Cardiac fibroblast (primary cell): ENCODE measurements around the gene SRSF5.

- RRBS = 2% methylated on average over 6 of the region's 36 CpGs
These were observed at the start of gene SRSF5 for GRCh38 chr14:69766765-69767252. SRSF5 (plus strand) TSS chr14:69767142.

GRCh38 chr14:69778288-69778884 is 11.4 kb downstream of the SRSF5 start:
- RRBS = no CpG with 5 or more reads among the region's 5 CpGs

DNA sequence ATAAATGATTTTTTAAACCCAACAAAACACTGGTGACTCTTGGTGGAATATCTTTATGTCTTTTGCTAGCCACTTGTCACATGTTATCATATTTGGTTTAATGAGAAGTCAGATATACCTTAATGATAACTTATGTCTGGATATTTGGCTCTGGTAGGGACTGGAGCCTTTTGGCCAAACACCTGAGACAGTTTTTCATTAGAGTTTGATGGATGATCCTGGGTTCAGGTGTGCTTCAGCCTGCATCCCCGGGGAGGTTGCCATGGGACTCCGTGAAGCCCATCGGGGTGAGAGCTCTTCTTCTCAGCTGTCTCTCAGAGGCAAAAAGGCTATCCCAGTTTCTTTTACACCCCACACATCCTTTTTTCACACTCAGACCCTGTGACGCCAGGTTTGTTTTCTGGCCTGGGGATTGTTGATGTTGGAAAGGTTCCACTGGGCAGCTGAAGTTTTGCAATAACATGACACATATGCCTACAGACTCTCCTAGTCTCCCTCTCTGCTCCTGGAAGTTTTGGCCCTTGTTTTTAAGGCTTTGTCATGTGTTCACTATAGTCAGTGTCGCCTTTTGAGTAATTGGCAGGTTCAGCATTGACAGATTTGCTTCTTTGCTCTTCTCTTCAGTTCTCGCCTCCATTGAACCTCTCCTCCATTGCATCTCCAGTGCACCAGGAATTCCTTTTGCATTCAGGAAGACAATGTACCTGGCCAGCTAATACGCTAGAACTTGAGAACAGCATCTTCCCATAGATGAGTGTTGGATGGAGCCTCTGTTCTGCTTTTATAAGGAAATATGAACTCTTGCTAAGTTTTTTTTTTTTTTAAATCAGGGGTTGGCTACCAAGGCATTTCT is 118.6 kb downstream of the SMOC1 start:
- RRBS = no CpG with 5 or more reads among the region's 7 CpGs

DNA sequence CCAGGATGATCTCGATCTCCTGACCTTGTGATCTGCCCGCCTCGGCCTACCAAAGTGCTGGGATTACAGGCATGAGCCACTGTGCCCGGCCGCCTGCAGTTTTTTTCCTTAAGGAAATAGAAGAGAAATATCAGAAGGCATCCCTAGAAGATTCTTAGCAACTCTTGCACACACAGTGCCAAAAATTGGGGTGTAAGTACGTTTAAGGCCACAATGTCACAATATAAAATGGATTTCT is 63.4 kb upstream of the SLC8A3 start:
- RRBS = no CpG with 5 or more reads among the region's 6 CpGs

DNA sequence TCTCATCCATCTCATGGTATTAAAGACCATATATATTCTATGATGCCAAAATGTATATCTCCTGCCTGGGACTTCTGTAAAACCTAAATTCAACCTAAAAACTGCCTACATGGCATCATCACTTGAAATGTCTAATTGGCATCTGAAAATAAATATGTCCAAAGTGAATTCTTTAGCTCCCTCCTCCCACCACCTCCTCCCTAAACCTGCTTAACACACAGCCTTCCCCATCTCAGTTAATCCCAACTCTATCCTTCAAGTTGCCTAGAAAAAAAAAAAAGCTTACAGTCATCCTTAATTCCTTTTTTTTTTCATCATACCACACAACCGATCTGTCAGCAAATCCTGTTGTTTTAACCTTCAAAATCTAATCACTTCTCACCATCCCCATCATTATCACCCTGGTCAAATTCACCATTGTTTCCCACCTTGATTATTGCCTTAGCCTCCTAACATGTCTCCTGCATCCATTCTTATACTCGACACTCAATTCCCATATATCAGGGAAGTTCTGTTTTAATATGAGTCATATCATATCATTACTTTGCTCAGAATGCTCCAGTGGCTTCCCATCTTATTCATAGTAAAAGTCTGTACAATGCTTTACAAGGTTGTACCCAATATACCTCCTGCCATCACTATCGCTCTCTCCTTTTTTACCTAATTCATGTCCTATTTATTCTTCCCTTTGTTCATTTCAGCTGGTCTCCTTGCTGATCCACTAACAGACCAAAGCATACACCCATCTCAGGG is 24.4 kb upstream of the ADAM20 start:
- RRBS = no CpG with 5 or more reads among the region's 3 CpGs

DNA sequence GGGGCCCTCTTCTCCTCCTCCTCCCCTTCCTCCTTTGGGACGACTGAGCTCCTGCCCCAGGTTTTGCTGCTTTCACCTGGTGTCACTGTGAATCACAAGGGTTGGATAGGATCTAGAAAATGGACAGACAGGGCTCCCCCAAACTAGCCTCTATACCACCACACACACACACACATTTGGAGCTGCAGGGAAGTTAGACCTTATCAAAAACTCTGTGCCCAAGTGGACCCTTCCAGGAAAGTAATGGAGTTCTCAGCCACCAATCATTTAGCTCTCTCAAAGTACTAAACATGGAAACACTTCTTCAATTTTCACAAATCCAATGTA is 71.0 kb downstream of the MAP3K9 start:
- RRBS = no CpG with 5 or more reads among the region's 1 CpG

GRCh38 chr14:70821538-70822468 is 12.5 kb upstream of the MAP3K9 start:
- RRBS = 1% methylated on average over 16 of the region's 74 CpGs

DNA sequence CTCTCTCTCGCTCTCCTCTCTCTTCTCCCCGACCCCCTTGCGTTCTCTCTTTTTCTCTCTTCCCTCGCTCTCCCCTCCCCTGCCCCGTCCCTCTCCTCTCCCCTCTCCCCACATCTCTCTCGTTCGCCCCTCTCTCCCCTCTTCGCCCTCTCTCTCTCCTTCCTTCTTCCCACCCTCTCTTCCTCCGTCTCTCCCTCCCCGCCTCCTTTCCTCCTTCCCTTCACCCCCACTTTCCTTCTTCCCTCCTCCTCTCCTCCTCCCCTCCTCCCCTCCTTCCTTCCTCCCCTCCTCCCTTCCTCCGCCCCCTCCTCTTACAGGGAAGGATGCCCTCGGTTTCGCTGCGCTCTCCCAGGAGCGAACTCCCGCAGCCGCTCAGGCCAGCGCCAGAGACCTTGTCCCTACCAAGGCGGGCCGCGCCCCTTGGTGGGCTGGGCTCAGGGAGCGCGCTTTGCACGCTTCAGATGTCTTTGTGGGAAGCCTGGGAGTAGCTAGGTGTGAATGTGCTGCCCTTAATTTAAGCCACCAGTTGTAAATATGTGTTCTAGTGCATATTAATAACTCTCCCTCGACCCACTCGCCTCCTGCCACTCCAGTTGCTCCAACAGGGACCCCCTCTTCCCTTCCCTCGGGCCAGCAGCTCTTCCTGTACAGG is 13.3 kb upstream of the MAP3K9 start:
- RRBS = no CpG with 5 or more reads among the region's 27 CpGs

GRCh38 chr14:70908122-70909306 is 1.3 kb downstream of the PCNX1 start:
- RRBS = under 1% methylated on average over 33 of the region's 77 CpGs

DNA sequence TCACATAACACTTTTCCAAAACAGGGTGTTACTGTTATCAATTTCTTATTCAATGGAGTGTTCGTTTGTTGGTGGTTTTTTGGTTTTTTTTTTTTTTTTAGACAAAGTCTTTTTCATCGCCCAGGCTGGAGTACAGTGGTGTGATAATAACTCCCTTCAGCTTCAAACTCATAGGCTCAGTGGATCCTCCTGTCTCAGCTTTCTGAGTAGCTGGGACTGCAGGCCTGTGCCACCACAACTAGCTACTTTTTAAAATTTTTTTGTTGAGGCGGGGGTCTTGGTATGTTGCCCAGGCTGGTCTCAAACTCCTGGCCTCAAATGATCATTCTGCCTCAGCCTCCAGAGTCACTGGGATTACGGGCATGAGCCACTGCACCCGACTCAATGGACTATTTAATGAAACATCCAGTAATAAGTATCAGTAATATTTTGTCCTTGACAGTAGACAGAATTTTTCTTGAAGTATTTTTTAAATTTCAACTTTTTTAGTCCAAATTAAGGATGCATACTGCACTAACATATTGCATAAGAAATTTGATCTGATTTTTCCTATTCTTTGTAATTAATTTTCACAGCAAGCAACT is 11.6 kb downstream of the PCNX1 start:
- RRBS = no CpG with 5 or more reads among the region's 5 CpGs

DNA sequence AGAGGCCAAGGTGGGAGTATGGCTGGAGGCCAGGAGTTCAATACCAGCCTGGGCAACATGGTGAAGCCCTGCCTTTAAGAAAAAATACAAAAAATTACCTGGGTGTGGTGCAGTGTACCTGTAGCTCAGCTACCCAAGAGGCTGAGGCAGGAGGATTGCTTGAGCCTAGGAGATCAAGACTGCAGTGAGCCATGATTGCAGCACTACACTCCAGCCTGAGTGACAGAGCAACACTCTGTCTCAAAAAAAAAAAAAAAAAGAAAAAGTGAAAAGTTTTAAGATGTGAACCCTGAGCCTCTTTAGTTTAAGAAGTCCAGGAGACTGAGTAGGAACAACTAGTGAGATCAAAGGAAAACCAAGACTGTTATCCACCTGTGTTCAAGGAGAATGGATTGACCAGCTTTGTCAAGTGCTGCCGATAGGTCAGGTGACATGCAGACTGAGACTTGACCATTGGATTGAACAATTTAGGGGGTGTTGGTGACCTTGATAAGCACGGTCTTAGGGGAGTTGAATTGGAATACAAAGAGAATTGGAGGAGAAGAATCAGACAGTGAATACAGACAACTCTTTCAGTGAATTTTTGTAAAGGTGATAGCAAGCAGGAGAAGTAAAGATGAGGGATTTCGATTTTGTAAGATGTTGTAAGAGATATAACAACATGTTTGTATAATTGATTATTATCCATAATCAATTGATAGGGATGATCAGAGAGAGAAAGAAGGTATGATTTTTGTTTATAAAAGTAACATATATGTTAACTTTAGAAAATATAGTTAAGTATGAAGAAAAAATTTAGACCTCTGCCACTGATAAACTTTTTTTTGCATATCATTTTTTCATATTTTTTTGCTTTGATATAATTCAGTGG is 66.0 kb downstream of the PCNX1 start:
- RRBS = no CpG with 5 or more reads among the region's 3 CpGs

- RRBS = 26% methylated on average over 1 of the region's 8 CpGs
These were observed 132.2 kb upstream of the SIPA1L1 start for GRCh38 chr14:71188040-71188535.

GRCh38 chr14:71322594-71323408 is 2.5 kb downstream of the SIPA1L1 start:
- RRBS = no CpG with 5 or more reads among the region's 2 CpGs

DNA sequence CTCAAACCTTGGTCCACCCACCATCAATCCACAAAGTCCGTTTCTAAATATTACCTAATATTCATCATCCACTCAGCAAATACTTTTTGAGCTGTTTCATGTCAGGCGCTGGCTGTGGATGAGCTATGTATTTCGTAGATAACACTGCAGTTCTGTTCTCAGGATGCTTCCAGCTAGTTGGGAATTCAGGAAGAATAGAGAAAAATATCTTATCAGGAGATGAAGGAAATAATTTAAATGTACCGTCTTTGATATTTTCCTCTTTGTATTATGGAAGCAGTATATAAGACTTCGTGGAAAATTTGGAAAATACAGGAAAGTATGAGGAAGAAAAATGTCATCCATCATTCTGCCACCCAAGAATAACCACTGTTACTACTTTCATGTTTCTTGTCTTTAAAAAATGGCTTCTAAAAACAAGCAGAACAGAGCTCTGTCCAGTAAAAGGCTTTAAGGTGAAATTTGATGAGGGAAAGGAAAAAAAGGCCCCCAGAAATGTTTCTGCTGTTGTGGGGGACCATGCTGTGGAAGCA is 23.0 kb downstream of the SIPA1L1 start:
- RRBS = no CpG with 5 or more reads among the region's 5 CpGs

- RRBS = no CpG with 5 or more reads among the region's 5 CpGs
These were observed 24.6 kb downstream of the SIPA1L1 start for GRCh38 chr14:71344817-71345342.

DNA sequence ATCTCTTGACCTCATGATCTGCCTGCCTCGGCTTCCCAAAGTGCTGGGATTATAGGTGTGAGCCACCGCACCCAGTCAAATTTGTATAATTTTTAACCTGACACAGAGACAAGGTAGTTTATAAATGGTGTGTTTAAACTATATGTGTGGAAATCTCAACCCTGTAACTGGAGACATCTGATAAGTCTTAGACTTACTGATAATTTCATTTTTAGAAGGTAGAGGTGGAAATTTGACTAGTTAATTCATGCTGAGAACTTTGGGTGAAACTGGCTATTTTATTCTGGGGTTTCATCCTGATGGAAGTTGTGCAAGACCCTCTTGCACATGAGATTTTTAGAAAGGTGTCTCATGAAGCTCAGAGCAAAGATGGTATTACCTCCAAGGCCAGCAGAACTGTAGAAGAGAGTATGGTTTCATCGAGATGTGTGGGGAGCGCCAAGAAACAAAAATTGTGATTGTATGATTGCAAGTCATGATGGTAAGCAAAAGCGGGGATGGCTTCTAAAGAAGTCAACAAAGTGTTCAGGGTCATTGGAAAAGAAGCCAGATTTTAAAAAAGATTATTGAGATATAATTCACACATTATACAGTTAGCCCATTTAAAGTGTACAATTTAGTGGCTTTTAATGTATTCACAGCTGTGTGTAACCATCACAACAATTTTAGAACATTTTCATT is 26.0 kb downstream of the SIPA1L1 start:
- RRBS = no CpG with 5 or more reads among the region's 5 CpGs

GRCh38 chr14:71382343-71382920 is 62.2 kb downstream of the SIPA1L1 start:
- RRBS = no CpG with 5 or more reads among the region's 7 CpGs

GRCh38 chr14:71438404-71439187 is 118.3 kb downstream of the SIPA1L1 start:
- RRBS = no CpG with 5 or more reads among the region's 6 CpGs

- RRBS = no CpG with 5 or more reads among the region's 7 CpGs
These were observed 101.9 kb downstream of the DPF3 start for GRCh38 chr14:72791976-72792363.

GRCh38 chr14:72892812-72893662 is 864 bp downstream of the DPF3 start:
- RRBS = 3% methylated on average over 15 of the region's 76 CpGs